ENCODE results near the genes NACA and SDR9C7.

- PRO-cap, result no peak
Measured at GRCh38 chr12:56541676-56541900, 20.0 kb downstream of the RBMS2 start.

DNA sequence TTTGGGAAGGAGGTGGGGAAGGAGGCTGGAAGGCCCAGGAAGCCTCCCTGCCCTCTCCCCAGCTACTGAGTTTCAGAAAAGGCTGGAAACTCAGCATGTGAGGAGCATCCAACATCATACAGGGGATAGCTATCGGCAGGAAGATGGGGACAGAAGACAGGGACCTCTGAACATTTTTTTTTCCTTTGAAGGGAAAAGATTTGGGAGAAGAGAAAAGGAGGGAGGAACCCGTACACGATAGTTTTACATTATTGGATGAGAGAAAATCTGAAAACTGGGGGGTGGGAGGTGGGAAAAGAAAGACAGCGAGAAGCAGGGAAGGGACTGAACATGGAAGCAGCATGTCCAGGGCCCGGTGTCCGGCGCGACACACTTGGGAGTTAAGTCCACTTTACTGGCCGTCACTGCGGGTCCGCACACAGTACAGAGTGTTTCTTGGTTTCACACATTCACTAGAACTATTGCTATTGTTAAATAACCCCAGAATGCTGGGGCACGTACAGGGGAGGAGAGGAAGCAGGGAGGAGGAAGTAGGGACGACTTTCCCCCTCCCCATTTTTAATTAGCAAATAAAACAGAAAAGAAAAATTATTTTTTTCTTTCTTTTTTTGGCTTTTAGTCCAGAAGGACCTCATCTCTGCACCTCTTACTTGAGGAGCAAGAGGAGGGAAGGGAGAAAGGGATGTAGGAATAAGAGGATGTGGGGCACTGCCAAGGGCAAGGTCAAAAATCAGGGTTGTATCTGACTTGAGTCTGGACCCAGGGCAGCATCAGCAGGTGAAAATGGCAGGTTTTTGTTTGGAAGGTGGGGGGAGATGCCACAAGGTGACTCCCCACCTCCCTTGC, 32.1 kb downstream of the BAZ2A start:
- PRO-cap, result no peak

GRCh38 chr12:56614547-56614906, 15.6 kb downstream of the BAZ2A start:
- PRO-cap, result no peak

- PRO-cap, result no peak
Measured at GRCh38 chr12:56632080-56632720, 2.1 kb upstream of the BAZ2A start.

DNA sequence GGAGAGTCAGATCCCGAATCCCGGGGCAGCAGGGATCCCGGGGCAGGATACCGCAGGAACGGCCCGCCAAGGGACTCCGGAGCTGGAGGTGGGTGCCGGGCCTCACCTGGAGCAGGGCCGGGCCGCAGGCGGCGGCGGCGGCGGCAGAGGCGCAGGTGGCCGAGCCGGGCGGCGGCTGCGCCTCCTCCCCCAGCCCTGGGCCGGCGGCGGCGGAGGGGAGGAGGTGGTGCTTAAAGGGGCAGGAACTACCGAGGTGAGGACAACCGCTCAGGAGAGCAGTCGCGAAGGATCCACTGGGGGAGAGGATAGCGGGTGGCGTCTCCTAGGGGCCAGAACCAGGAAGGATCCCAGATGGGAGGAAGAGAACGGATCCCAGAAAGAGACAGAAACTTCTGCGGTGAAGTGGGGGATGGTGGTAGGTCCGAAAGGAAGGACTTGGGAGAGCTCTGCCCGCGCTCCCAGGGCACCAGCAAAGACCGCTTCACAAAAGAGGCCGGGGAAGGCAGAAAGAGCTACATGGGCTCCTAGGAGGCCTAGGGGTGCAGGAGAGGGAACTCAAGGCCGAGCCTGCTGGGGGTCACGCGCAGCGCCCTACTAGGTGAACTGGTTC, 4.8 kb upstream of the BAZ2A start:
- PRO-cap, result bidirectional peak, plus-strand start at position 278 of the sequence, minus-strand start at position 205 of the sequence

DNA sequence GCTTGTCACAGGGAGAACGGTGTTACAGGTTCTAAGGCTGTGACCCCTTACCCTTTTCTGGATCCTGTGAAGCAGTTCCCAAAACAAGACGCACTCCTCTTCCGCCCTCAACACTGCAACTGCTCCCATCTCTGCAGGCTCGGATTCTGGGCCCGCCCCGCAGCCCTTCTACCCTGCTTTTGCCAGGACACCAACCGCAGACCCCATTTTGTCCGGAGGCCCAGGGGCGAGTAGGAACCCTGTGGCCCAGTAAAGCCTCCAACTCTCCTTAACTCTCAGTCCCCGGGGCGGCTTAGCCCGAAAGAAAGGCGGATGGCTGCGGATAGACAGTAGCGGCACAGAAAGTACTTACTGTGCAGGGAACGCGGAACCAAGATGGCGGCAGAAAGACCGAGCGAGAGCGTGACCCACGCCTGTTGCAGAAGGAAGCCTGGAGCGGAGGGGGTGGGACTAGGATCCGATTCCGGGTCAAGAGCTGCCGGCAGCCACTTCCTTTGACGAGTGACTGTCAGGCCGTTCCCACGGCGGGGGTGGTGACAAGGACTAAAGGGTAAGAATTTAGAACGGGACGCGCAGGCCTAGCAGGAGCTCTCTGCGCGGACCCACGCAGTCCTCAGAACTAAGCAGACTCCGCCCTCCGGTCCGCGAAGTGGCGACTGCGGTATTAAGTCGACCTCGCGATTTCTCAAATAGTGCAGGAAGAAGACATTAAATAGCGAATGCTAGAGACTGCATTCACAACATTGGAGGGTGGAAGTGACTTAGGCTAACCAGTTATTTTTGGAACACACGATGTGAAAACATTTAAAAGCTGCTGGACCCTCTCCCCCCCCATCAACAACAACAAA, at the start of gene NACA:
Gene NACA (minus strand): TSS at position 389 of the 848 bp plus-strand sequence.
- PRO-cap, result unidirectional peak, minus-strand start at position 181 of the sequence; bidirectional peak, plus-strand start at position 546 of the sequence, minus-strand start at position 430 of the sequence

DNA sequence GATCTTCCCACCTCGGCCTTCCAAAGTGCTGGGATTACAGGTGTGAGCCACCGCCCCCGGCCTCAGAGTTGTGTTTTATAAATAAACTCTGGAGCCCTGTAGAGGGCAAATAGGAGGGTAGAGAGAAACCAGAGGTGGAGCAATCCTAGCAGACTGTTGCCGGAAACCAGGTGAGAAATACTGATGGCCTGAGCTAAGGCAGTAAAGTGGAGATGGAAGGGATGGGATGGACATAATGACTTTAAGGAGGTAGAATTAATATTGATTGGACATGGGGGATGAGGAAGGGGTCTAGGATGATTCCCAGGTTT, 2.6 kb upstream of the HSD17B6 start:
- PRO-cap, result no peak

DNA sequence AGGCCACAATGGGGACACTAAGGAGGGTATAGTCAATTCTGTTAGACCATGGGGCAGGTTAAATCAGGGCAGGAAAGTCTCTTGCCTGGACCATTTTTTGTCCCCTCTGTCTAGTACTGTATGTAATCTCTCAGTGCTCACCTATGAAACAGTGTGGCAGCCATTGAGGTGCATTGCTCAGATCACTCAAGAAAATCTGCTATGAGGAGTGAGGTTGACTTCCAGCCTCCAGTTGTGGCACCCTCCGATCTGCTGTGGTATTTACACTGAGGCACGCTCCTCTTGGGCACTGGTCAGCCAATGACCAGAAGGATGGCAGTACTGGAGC, 7.6 kb downstream of the HSD17B6 start:
- PRO-cap, result no peak

DNA sequence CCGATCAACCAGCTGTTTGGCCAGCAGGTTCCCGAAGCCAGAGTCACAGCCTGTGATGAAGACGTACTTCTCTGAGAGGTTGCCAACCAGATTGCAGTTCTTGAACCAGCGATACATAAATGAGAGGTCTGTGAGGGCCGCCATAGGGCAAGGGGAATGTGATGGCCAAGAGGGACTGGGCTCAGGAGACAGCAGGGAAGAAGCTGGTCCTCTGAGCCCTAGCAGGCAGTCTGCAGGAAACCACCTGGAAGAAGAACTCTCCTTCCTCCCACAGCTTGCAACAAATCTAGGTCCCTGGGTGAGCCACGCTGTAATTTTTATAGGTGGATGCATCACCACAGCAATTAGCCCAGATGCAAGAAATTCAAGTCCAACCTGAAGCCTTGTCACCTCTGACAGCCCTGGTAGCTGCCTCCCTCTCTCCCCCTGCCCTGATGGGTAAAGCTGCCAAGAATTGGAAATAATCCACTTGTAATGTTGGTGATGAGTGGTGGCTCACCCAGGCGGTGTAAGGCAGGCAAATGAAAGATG, at the start of gene SDR9C7:
Gene SDR9C7 (minus strand): TSS at position 291 of the 531 bp plus-strand sequence.
- PRO-cap, result no peak

GRCh38 chr12:57105399-57105862, 5.7 kb downstream of the STAT6 start:
- PRO-cap, result no peak

DNA sequence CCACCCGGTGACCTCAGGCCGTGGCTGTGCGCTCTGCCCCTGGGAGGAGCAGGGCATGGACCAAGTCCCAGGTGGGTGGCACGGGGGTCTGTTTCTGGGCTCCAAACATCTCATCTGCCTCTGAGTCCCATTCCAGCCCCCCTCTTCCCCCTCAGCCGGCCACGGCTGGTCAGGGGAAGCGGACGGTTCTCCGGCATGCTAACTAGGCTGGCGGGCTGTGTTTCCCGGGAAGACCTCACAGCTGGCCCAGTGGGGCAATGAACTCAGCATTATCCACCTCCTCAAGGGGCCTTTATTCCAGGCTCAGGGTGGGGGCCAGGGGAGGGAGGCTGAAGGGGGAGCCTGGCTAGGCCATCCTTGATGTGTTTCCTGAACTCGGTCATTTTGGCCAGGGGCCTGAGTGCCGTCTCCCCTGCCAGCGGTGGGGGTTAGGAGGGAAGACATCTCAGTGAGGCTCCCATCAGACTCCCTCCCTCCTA, 7.7 kb downstream of the LRP1 start:
- PRO-cap, result no peak

DNA sequence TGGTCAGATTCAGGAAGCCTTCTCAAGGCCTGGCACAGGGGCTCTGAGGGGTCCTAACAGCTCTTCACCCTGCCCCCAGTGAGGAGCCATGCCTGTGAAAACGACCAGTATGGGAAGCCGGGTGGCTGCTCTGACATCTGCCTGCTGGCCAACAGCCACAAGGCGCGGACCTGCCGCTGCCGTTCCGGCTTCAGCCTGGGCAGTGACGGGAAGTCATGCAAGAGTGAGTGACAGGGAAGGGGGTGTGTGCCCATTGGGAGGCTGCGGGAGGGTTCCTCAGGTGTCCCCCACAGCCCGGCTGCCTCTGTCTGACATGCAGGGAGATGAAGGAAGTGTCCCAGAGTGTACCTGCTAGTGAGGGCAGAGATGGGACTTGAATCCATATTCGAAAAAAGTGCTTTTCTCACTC, 28.4 kb downstream of the LRP1 start:
- PRO-cap, result no peak

DNA sequence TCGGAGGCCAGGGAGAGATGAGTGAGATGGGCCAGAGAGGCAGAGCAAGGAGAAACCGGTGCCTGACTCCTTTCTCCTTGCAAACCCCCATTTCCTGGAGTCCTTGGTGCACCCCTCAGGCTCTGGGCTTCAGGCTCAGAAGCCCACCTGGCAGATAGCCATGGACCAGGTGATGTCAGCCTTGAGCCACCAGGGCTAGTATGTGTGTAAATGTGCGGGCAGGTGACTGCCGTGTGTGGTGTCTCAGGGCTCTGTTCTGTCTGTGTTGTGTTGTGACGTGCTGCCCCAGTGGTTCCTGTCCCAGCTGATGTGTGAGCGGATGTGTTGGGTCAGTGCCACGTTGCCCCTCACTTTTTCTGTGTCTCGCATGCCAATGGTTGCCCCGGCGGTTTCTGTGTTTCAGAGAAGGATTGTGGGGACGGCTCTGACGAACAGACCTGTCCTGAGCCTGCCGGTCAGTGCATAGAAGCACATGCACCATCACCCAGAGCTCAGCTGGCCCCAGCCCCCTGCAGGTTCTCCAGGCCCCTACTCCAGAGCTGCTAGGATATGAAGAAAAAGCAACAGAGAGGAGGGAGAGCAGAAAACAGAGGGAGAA, 39.6 kb downstream of the LRP1 start:
- PRO-cap, result no peak

DNA sequence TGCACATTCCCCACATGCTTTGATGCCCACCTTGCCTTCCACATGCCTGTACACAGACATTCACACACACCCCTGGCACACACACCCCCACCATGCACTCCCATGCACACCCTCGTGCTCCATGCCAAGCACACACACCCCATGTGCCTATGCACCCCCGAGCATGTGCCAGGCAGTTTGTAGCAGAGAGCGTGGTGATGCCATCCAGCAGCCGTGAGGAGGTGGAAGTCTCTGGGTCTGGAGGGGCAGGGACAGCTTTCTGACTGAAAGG, 10.7 kb upstream of the NXPH4 start:
- PRO-cap, result no peak

GRCh38 chr12:57224606-57225201, 4.8 kb upstream of the SHMT2 start:
- PRO-cap, result no peak

DNA sequence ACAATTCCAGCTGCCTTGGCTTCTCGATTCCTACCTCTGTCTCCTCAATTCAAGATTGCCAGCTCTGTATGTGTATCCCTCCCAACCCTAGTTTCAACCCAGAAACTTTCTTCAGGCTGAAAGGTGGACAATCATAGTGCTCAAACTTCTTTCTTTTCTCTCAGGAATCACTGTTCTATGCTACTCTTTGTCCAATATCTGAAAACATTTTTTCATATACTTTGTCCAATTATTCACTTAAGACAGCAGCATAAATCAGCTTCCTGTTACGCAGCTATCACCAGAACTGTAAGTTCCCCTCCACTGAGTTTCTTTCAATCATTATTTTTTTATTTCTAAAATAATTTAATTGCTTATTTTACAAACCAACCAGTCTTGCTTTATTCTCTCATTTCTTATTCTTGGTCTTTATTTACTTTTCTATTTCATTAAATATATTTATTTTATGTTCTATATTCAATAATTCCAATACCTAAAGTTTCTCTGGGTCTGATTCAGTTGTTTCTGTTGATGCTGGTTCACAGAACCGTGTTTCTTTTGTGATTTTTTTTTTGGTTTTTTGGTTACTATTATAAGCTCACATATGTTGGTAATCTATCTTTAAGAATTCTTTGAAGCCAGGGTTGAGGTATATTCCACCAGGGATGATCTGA, 63.2 kb downstream of the R3HDM2 start:
- PRO-cap, result no peak

DNA sequence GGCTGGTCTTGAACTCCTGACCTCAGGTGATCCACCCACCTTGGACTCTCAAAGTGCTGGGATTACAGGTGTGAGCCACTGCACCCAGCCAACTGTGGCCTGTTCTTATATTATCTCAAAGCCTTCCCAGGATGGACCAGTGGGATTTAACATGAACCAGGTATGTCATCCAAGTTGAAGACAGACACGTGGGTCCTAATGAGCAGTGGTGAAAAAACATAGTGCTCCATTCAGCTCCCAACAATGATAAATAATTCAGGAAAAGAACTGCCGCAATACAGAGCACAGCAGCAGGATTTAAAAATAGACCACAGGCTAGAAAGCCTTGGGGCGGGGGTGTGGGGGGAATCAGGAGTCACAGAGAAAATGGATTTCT, 58.8 kb downstream of the R3HDM2 start:
- PRO-cap, result no peak

GRCh38 chr12:57419743-57420407, 11.0 kb downstream of the R3HDM2 start:
- PRO-cap, result no peak

- PRO-cap, result no peak
Measured at GRCh38 chr12:57491205-57492301, 3.7 kb downstream of the MARS1 start.

- PRO-cap, result no peak
Measured at GRCh38 chr12:57523848-57524486, 1.3 kb downstream of the MBD6 start.

All from ascending aorta (tissue), 1 donor.